Measurements from ENCODE around the genes RDH14, TTC32 and WDR35.

- RRBS, result no CpG with 5 or more reads among the region's 1 CpG
Measured at GRCh38 chr2:18299400-18299894, 261.0 kb downstream of the RDH14 start.

DNA sequence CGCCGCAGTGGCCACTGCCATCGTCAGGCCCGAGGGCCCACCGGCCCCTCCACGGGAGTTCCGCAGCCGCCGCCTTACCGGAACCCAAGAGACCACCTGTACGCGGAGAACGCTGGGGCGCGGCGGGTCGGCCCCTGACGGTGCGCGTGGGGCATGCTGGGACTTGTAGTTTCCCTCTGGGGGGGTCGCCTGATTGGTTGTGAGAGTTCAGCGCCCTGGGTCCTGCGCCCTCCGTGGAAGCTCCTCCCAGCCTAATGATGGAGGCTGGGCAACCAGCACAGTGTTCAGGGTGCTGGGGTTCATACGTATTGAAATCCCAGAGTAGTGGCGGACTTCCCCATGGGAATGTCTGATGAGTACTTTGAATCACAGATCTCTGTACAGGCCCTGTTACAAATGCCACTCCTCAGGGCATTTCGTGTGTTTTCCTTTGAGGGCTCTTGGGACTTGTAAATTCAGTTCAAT lies at the start of gene RDH14:
Gene RDH14 (minus strand): TSS at position 102 of the 465 bp plus-strand sequence.
- RRBS, result 2% methylated on average over 7 of the region's 27 CpGs

DNA sequence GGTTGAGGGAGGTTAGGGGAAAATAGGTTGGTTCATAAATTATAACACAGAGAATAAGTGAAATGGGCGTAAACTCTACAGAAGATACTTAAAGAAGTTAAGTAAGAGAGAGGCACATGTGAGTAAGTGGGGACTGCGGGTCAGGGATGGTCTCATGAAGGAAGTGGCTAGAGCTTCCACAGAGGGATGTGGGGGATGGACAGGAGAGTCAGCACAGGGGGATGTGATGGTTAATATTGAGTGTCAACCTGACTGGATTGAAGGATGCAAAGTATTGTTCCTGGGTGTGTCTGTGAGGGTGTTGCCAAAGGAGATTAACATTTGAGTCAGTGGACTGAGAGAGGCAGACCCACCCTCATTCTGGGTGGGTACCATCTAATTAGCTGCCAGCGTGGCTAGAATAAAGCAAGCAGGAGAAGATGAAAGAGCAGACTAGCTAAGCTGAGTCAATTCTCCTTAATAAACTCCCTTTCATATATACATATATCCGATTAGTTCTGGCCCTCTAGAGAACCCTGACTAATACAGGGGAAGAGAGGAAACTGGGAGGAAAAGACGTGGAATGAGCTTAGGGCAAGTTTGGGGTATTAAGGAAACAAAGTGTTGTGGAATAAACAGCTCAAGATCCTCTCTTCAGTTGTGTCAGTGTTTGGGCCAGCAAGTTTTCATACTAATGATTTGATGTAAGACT lies 135.0 kb upstream of the NT5C1B start:
- RRBS, result no CpG with 5 or more reads among the region's 5 CpGs

- RRBS, result no CpG with 5 or more reads among the region's 5 CpGs
Measured at GRCh38 chr2:19447770-19448097, 89.3 kb upstream of the OSR1 start.

DNA sequence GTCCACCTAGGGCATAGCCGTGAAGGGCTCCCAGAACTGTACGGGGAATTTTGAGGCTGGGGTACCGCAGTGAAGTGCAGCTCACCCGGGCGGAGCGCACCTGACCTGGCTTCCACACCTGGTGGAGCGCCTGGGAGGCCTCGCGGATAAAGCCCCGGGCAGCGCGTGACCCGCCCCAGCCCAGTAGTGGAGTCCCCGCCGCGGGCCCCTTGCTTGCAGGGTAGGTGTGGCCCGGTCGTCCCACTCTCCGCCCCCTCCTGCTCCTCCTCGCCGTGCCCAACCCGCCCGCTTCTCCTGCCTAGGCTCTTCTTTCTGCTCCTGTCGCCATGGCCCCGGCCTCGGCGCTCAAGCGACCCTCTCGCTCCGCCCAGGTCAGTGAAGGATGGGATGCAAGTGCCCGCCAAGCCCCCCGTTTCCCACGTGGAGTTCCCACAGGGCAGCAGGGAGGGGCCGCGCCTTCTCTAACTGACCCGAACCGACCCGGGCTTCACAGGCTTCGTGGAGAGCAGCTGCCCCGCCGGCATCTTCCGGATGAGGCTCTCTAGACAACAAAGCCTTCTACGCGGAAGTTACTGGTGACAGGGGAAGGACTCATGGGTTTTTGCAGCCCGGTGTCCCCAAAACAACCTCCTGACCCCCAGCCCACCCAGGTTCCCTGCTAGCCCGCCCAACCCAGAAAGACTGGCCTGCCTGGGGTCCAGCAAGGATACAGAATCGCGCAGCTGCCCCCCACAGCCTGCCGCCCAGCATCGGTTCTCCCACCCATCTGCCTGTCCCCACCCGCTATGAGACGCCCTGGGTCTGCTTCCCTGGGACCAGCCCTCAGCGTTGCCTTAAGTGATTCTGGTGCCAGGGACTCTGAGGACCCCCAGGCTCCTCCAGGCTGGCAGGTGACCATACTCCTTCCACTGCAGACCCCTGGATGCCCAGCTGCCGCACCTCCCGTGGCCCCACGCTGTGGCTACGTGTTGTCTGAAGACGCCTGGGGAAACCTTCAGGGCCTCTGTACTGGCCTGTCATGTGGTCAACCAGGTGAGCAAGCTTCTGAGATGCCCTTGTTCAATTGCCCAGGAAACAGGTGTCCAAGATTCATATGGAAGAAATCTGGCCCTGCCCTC lies 32.8 kb downstream of the TTC32 start:
- RRBS, result 7% methylated on average over 18 of the region's 58 CpGs

DNA sequence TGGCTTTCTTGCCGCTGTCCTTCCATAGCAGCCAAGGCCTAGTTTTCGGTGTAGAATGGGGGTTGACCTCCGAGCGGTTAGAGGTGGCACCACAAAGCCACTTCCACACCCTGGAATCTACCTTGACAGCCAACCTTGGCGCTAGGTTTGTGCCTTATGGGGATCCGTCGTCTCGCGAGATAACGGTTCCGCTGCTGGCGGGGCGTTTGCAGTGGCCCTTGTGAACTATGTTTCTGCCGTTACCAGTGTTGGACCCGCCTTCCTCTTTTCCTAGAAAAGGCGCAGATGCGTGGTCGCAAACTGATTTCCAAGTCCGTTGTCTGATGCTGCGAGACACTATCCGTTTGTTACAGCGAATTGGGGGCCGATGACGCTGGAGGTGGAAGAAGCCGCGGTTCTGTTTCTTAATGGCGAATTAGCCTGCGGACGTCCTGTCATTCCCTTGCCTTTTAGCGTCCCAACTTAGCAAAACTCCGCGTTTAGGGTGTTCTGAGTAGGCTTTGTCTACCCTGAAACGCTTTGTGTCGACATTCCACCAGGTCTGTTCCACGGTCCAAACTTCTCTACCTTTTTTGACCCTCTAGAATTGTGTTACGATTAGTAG lies at the start of gene TTC32:
Gene TTC32 (minus strand): TSS at position 155 of the 604 bp plus-strand sequence.
- RRBS, result no CpG with 5 or more reads among the region's 36 CpGs

DNA sequence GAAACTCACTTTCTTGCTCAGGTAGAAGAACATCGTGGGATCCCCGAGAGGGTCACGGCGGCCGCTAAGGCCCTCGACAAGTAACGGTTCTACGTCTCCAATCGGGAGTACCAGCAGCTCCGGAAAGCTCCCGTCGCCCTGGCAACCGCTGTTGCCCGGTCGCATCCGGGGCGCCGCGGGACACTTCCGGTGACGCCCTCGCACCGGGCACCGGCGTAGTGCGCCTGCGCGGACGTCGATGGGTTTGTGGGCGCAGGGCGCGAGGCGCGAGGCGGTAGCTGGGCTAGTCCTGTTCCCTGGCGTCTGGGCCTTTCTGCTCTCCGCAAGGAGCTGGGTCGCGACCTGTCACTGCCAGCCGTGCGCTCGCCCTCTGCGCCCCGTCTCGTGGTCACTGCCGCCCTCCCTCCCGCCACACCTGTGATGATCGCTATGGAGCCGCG lies at the start of gene WDR35:
Gene WDR35 (minus strand): TSS at position 123 of the 440 bp plus-strand sequence.
- RRBS, result 0% methylated on average over 4 of the region's 51 CpGs

DNA sequence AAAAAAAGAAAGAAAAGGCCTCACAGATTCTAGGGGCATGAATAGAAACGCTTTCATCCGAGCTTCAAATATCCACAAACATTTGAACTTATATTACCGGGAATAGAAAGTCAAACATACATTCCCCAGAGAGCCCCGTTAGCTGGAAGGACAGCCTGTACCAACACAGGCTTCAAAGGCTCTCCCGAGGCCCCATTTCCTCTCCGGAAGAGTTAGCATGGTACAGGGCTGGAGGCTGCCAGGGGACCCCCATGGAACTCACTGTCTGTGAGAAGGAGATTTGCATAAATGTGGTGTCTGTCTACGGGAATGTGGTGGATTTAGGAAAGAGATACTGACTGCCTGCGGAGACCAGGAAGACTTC lies 678 bp upstream of the MATN3 start:
- RRBS, result no CpG with 5 or more reads among the region's 8 CpGs

GRCh38 chr2:20136155-20136642 lies 84.8 kb upstream of the LAPTM4A start:
- RRBS, result no CpG with 5 or more reads among the region's 15 CpGs

GRCh38 chr2:20156653-20157510 lies 68.0 kb downstream of the SDC1 start:
- RRBS, result no CpG with 5 or more reads among the region's 8 CpGs

DNA sequence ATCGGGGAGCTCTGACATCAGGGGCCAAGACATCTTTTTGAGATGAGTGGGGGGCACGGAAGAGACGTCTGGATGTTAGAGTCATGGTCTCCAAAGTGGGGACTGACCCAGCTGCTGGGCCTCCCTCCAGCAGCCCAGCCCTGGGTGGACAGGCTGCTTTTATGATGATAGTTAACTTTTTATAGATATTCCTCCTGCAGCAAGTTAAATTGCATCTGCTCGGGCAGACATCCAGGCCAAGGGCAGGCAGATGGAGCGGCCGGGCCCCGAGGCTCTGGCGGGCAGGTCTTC lies 56.6 kb downstream of the SDC1 start:
- RRBS, result no CpG with 5 or more reads among the region's 8 CpGs

GRCh38 chr2:20178196-20178837 lies 46.6 kb downstream of the SDC1 start:
- RRBS, result no CpG with 5 or more reads among the region's 18 CpGs

DNA sequence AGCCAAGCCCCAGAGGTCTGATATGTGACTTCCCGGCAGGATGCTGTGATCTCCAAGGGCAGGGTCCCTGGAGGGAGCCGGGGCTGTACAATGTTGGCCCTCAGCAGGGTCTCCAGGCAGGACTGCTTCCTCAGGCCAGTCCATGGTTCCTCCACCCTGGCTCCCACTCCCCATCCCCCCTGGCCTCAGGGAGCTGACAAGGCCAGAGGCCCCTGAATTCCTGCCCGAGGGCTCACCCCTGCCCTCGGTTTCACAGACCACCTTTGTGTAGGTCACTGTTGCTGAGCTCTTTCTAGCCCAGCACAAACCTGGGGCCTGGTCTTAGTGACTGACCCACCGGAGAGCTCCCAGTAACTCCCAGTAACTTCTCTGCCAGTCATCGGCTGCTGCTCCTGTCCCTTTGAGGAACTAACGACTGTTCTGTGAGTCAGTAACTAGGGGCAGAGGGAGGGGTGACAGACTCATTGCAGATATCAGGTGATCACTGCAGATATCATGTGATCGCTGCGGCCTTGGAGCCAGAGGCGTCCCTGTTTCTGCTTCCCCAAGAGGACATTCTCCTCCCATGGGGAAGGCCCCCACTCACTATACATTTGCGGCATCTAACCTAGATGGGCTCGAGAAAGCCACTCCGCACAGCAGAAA lies 38.6 kb downstream of the SDC1 start:
- RRBS, result 78% methylated on average over 1 of the region's 13 CpGs

DNA sequence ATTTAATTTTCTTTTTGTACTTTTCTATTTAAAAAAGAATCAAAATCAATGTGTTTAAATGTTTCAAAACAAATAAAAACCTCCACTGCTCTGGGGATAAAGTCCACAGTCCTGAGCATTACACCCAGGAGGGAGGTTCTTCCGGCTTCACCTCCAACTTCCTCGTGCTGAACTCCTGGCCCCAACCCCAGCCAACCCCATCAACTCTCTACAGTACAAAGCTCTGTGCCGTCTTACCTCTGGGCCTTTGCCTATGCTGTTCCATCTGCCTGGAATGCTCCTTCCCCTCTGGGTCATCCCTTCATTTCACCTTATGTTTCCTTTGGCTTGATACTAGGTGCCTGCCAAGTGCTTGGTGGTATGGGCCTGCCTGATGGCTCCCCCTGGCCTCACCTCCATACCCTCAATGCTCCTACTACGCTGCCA lies 28.9 kb downstream of the SDC1 start:
- RRBS, result no CpG with 5 or more reads among the region's 4 CpGs

GRCh38 chr2:20197893-20198489 lies 26.9 kb downstream of the SDC1 start:
- RRBS, result no CpG with 5 or more reads among the region's 9 CpGs

DNA sequence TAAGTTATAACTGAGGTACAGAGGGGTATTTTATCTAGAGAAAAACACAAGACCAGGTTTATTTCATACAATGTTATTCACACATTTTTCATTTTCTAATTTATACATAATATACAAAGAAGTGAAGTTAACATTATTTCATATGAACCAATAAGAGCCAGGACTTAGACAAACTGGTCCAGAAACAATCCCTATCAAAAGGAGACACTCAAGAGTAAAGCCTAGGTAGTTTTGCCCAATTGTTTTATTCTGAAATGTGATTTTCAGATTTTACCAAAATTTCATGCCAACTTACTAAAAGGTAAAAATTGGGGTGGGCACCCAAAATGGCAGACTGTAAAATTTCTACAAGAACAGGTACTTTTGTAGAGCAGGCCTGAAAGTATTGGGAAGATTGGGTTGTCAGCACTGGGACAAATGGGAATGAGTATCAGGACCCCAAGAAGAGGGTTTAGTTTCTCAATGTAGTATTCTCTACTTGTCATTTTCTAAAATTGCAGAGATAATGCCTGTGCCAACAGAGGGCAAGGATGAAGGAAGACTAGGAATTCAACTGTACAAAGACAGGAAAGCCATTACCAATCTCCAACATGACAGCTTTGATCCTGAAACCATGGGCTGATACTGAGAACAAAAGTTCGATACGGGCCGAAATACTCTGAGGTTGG lies 23.9 kb upstream of the SDC1 start:
- RRBS, result no CpG with 5 or more reads among the region's 3 CpGs

GRCh38 chr2:20428289-20428743 lies 18.6 kb upstream of the RHOB start:
- RRBS, result no CpG with 5 or more reads among the region's 4 CpGs

DNA sequence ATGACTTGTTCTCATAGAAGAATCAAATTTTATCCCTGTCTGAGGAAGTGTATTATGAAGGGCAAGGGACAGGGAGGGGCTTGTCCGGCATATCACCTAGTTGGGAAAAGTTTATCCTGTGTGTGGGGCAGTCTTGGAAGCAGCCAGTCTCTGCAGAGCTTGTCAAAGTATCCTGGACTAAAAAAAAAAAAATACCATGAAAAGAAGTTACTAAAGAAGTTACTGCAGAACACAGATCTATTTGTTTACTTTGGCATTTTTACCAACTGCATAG lies 3.0 kb upstream of the RHOB start:
- RRBS, result no CpG with 5 or more reads among the region's 1 CpG

DNA sequence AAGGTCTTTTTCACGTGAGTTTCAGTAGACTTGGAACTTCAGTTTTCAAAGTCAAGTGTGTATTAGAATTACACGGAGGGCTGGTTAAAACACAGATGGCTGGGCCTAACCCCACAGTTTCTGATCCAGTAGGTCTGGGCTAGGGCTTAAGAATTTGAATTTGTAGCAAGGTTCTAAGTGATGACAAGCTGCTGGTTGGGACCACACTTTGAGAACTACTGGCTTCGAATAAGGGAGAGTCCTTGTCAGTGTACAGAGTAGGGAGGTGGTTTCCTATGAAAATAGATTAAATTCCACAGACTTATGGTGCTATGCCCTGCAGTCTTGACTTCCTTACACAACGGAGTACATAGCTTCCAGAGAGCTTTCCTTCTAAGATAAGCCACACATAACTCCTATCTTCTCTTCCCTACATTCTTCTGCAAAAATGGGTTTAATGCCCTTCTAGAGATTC lies 4.5 kb downstream of the RHOB start:
- RRBS, result no CpG with 5 or more reads among the region's 4 CpGs

GRCh38 chr2:20501172-20501432 lies 54.2 kb downstream of the RHOB start:
- RRBS, result no CpG with 5 or more reads among the region's 5 CpGs

Data from cardiac fibroblast (primary cell).